HL-60 (cell line): ENCODE measurements around a stretch of chr9.

DNA sequence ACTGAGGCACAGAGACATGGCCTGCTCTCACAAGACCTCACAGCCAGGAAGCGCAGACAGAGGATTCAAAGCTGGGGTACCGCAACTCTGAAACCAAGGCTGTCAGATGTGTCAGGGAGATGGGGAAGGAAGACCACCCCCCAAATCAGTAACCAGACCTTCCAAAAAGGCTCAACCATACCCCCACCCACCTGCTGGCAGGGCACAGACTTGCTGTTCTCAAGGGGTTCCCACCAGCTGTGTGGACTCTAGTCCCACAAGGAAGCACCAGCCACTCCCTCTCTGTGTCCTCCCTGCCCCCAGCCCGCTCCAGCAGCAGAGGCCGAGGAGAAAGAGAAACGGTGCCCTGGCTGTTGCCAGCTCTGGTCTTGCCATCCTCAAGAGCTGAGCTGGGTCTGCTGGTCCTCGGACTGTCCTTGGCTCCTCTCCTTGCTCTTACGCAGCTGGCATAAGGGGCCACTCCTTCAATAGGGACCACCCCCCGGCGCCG is 740 bp downstream of the AKNA start:
- RRBS = no CpG with 5 or more reads among the region's 10 CpGs

- RRBS = no CpG with 5 or more reads among the region's 1 CpG
These were observed 11.0 kb downstream of the TMEM268 start for GRCh38 chr9:114622149-114622348.

GRCh38 chr9:114869869-114870281 is 60.5 kb downstream of the TNFSF8 start:
- RRBS = no CpG with 5 or more reads among the region's 3 CpGs

- RRBS = no CpG with 5 or more reads among the region's 9 CpGs
These were observed 1.4 kb downstream of the TNC start for GRCh38 chr9:115116339-115117149.

DNA sequence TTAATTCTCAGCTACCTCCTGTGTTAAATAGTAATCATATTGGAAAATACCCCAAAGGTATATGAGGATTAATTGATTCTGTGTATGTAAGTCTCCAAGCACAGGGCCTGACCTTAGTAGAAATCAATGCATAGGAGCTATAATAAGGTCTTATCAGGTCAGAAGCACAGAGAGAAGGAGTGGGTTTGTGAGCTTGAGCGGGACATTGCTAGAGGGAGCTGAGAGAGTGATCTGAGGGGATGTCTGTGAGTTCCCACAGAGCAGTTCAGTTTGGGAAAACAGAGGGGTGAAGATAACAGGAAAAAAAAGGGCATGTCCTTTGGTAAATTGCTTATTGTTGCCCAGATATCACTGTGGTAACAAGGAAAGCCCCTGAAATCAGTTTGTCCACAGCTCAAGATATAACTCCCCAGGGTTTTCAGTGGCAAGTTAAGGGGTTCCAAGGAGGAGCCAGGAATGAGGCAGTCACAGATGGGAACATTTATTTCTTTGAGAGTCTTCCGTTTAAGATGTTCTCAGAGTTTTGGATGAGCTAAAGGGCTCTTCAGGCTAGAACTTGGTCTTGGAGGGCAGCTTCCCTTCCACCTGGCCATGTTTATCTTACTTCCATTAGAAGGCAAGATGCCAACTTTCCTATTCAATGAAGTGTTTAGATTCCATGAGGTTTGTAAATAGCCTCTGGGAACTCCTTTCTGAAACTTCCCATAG is 277.4 kb upstream of the TNC start:
- RRBS = no CpG with 5 or more reads among the region's 2 CpGs

DNA sequence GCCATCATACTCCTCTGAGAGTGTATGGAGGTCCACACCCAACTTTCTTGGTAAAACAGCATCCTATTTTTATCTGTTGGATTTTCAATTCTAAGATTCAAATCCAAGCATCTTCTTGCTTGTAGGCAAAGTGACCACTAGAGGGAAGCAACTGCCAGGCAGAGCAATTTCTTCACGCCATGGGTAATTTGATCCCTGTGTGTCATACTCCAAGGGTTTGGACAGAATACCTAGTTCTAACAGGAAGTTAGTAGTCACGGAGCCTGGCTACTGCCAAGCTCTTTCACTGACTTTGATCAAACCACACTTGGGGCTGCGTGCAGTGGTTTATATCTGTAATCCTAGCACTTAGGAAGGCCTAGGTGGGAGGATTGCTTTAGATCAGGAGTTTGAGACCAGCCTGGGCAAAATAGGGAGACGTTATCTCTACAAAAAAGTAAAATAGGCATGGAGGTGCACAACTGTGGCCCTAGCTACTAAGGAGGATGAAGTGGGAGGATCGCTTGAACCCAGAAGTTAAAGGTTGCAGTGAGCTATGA is 473.7 kb upstream of the TNC start:
- RRBS = no CpG with 5 or more reads among the region's 5 CpGs

DNA sequence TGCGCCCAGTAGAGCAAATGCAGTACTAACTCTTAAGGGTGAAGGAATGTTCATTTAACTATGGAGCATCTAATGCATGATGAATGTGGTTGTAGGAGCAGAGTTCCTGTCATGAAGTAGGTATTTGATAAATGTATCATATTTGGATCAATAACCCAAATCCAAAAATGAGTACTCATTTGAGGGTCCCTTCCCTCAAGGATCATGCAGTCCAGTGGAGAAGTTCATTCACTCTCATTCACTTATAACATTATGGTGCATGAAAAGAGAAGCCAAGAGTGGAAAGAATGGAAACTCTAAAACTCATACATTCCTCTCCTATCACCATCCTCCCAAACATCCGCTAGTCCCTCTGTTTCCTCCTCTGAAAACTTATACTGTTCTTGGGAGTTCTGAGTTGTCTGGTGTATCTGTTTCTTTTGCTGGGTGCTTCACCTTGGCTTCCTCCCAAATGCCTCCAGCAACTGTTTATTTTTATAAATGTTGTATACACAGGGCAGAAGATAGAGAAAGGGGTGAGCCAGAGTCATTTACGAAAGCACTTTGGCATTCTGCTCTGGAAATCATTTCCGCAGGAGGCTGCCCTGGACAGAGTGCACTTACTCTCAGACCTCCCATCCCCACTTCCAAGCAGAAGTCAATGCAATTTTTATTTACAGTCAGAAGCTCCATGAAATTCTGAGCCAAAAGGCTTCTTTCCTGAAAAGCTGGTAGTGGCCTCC is 229.8 kb upstream of the PAPPA start:
- RRBS = no CpG with 5 or more reads among the region's 4 CpGs

DNA sequence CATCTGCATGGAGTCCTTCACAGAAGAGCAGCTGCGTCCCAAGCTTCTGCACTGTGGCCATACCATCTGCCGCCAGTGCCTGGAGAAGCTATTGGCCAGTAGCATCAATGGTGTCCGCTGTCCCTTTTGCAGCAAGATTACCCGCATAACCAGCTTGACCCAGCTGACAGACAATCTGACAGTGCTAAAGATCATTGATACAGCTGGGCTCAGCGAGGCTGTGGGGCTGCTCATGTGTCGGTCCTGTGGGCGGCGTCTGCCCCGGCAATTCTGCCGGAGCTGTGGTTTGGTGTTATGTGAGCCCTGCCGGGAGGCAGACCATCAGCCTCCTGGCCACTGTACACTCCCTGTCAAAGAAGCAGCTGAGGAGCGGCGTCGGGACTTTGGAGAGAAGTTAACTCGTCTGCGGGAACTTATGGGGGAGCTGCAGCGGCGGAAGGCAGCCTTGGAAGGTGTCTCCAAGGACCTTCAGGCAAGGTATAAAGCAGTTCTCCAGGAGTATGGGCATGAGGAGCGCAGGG is 10.8 kb downstream of the TRIM32 start:
- RRBS = no CpG with 5 or more reads among the region's 19 CpGs

- RRBS = no CpG with 5 or more reads among the region's 5 CpGs
These were observed 69.8 kb downstream of the TRIM32 start for GRCh38 chr9:116756916-116757318.

DNA sequence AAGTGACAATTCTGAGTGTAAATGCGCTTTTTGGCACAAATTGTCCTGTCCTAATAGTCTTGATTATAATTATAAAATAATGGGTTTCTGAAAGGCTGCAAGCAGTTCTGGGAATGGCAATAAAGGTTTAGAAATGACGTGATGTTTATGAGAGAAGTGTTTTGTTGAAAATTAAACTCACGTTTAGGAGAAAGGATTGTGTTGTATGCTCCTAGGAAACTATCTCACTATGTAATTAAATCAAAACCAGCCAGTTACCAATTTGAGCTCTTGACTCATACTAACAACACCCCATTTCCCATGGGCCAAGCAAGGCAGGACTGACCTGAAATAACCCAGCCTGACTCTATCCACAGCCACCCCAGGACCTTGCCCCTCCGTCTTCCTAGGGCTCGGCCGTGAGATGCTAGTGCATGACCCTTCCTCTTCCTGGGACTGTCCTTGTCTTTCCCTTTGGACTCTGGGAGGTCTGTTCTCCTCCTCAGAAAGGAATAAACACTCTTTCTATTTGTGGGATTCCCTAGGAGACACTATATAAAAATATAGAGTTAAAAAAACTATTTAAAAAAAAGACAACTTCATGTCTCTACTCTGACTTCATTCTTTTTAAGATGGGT is 16.3 kb downstream of the TLR4 start:
- RRBS = no CpG with 5 or more reads among the region's 6 CpGs

- RRBS = 9% methylated on average over 17 of the region's 47 CpGs
These were observed 40.7 kb downstream of the TLR4 start for GRCh38 chr9:117744738-117745391.

DNA sequence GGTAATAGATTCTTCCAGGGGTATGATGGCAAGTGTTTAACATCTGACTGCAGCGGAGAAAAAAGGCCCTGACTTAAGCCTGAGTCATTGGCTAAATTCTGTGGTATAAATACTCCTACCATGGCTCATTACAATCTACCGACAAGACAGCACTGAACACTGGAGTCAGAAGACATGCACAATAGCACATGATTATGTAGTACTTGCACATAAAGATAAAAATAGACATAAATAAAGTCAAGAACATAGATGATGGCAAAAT is 439.9 kb downstream of the BRINP1 start:
- RRBS = no CpG with 5 or more reads among the region's 2 CpGs

- RRBS = no CpG with 5 or more reads among the region's 6 CpGs
These were observed 316.9 kb downstream of the BRINP1 start for GRCh38 chr9:119052229-119052768.

DNA sequence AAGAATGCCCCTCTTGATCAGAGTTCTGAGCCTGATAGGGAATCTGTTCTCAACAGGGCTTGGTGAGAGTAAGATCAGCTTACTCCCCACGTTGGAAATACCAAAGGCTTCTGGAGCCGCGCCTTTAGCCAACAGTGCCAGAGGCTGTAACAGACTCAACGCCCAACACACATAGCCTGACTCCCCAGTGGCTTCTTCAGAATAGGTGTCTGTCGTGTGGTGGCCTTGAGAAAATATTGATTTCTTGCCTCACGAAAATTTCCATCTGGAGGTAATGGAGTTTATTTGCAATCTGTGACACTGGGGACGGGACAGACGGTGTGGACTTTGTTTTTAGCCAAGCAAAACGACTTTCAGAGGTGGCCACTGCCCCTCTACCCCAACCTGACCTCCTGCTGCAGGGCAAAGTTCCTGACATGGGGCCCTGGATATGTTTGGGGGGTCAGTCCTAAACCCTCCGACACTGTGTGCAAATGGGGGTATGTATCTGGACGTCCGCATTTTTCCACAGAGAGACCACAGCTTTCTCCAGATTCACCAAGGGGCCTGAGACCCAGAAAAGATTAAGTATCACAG is 189.3 kb downstream of the CDK5RAP2 start:
- RRBS = no CpG with 5 or more reads among the region's 12 CpGs

- RRBS = no CpG with 5 or more reads among the region's 5 CpGs
These were observed 115.0 kb downstream of the CDK5RAP2 start for GRCh38 chr9:120464947-120465467.

- RRBS = no CpG with 5 or more reads among the region's 1 CpG
These were observed 52.3 kb downstream of the CDK5RAP2 start for GRCh38 chr9:120527663-120528015.

- RRBS = no CpG with 5 or more reads among the region's 1 CpG
These were observed 61.2 kb downstream of the MEGF9 start for GRCh38 chr9:120653029-120653482.

DNA sequence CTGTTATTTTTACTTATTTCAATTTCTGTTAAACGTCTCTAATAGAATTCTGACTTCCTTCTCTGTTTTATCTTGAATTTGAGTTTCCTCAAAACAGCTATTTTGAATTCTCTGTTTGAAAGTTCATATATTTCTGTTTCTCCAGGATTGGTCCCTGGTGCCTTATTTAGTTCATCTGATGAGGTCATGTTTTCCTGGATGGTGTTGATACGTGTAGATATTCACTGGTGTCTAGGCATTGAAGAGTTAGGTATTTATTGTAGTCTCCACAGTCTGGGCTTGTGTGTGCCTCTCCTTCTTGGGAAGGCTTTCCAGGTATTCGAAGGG is 34.3 kb downstream of the MEGF9 start:
- RRBS = no CpG with 5 or more reads among the region's 3 CpGs

- RRBS = no CpG with 5 or more reads among the region's 3 CpGs
These were observed 12.0 kb downstream of the PSMD5 start for GRCh38 chr9:120830842-120831074.

- RRBS = no CpG with 5 or more reads among the region's 1 CpG
These were observed 2.0 kb upstream of the PSMD5 start for GRCh38 chr9:120844634-120845277.